Peyer's patch (tissue), 4 donors: ENCODE data around the gene NMS.

DNA sequence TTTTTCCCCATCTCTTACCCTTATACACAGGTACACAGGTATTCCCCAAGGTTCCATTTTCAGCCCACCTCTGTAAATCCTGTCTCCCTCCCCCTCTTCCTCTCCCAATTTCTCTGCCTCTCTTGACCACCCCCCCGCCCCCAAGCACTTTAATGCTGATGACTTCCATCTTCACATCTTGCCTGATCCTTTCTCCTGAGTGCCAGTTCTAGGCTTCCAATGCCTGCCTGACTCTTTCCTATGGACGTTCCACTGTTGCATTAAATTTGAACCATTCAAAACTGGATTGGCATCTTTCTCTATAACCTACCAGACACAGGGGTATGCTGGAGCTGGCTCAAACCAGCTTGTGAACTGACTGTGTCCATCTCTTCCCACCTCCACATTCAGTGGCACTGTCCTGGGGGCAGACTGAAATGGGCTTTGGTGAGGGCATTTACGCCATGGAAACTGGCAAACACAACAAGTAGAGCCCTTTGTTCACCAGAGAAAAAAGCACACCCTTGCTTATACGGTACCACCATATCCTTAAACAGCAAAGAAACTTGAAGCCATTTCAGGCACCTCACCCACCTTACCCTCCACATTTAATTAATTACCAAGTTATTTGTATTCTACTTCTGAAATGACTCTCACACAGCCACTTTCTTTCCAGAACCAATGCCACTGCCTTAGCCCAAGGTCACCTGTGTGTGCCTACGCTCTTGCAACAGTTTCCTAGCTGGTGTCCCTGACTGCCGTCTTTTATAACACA lies 175.1 kb downstream of the AFF3 start:
- PRO-cap = no peak
- RAMPAGE, long total RNA, 4 experiments = start-site peak on the minus strand in 2 of 4 experiments, centred at positions 298 to 332 of the sequence, 7 to 13 reads per replicate

GRCh38 chr2:100141845-100142166 lies 584 bp downstream of the AFF3 start:
- PRO-cap = no peak
- RAMPAGE, long total RNA, 4 experiments = no peak in any of the 4 experiments

DNA sequence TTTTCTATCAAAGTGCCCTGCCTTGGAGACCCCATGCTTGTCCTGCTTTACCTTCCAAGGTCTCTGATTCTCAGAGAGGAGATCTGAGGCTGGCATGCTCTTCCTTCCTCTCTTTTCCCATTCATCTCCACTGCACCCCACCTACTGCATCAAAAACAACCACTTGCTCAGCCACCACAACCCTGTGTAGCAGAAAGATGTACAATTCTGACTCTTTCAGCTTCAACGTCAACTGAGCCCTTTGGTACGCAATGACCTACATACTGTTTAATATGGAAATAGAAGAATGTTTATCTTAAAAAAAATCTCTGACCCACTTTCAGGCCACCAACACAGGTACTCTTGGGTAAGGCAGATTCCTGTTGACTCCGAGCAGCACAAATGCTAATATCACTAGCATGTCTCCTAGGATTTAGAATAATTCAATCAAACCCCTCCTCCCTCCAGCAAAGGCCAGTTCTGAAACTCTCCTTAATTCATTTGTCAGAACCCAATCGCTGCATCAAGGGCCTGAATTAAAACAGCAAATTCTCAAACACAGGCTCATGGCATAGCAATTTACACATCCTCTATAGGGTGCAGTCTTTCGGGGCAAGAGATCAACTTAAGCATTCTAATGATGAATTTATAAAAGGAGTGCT lies 76.2 kb upstream of the AFF3 start:
- PRO-cap = no peak
- RAMPAGE, long total RNA, 4 experiments = no peak in any of the 4 experiments

DNA sequence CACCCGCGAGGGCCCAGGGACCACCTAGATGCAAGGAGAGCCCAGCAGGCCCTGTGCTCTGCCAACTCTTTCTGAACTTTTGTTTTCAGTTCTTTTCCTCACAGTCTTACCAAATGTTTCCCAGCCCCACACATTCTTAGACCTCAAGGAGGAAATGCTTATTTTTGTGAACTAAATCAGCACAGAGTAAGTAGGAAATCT lies 79.1 kb downstream of the LONRF2 start:
- PRO-cap = no peak
- RAMPAGE, long total RNA, 4 experiments = no peak in any of the 4 experiments

- PRO-cap = unidirectional peak, plus-strand start at chr2:100394478
- RAMPAGE, long total RNA, 4 experiments = no peak in any of the 4 experiments
Measured at GRCh38 chr2:100394267-100394614, 23.2 kb downstream of the CHST10 start.

- PRO-cap = no peak
- RAMPAGE, long total RNA, 4 experiments = no peak in any of the 4 experiments
Measured at GRCh38 chr2:100409890-100410383, 7.5 kb downstream of the CHST10 start.

GRCh38 chr2:100470299-100470717 lies at the start of gene NMS:
NMS (plus strand) TSS chr2:100470482.
- PRO-cap = no peak
- RAMPAGE, long total RNA, 4 experiments = no peak in any of the 4 experiments

- PRO-cap = no peak
- RAMPAGE, long total RNA, 4 experiments = no peak in any of the 4 experiments
Measured at GRCh38 chr2:100606254-100606948, 43.6 kb downstream of the PDCL3 start.

DNA sequence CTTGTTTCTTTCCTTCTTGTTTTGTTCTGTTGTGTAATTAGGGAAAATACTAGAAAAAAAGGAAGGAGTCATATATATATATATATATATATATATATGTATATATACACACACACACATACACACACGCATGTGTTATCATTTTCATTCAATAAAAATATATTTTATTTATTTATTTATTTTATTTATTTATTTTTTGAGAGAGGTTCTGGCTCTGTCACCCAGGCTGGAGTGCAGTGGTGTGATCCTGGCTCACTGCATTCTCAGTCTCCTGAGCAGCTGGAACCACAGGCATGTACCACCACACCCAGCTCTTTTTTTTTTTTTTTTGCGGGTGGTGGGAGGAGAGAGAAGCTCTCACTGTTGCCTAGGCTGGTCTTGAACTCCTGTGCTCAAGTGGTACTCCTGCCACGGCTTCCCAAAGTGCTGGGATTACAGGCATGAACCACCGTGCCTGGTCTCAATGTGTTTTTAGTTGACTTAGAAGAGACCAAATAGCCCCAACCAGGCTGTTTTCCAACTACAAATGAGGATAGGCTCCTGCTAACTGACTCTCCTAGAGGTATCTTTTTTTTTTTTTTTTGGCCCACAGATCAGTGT lies 80.6 kb downstream of the PDCL3 start:
- PRO-cap = unidirectional peak, plus-strand start at position 319 of the sequence
- RAMPAGE, long total RNA, 4 experiments = no peak in any of the 4 experiments

DNA sequence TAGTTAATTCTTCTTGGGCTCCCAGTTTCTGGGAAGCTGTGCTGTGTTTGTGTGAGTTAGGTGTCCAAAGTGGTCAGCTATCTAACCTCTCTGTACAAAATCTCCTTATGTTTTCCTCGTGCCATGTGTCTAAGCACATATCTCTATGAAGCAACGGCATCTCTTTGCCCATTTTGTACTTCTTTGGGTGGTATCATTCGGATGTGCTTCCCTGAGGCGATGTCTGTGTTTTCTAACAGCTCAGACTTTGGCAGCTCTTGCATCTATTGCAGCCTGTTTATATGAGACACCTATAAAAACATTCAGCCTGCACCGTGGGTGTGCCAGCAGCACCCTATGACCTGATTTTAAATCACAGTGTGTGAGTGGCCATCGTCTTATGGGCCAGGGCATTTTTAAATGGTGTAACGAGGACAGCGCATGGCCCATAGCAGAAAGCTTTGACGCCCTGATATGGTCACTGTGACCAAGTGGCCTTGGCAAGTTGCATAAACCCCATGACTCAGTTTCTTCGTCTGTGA lies 12.9 kb downstream of the NPAS2 start:
- PRO-cap = no peak
- RAMPAGE, long total RNA, 4 experiments = no peak in any of the 4 experiments

DNA sequence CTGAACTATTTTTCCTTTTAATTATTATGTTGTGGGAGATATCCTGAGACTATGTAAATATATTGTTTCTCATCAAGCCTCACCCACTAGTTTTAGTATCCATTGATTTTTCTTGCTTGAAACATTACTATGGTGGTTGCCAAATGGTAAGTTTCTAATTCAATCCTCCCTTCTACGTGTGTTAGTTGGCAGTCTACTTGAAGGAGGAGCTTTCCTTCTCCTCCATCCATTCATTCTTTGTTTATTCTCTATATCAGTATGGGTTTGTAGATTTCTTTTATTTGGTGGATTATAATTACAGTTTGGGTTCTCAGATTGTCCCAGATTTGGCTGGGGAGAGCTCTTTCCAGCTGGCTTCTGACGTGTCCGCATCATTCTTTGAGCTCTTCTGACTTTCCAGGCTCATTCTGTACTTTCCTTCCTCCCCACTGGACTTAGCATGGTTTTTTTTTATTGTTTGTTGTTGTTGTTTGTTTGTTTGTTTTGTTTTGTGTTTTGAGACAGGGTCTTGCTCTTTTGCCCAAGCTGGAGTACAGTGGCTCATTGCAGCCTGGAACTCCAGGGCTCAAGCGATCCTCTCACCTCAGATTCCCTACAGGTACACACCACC lies 40.6 kb downstream of the NPAS2 start:
- PRO-cap = no peak
- RAMPAGE, long total RNA, 4 experiments = no peak in any of the 4 experiments

DNA sequence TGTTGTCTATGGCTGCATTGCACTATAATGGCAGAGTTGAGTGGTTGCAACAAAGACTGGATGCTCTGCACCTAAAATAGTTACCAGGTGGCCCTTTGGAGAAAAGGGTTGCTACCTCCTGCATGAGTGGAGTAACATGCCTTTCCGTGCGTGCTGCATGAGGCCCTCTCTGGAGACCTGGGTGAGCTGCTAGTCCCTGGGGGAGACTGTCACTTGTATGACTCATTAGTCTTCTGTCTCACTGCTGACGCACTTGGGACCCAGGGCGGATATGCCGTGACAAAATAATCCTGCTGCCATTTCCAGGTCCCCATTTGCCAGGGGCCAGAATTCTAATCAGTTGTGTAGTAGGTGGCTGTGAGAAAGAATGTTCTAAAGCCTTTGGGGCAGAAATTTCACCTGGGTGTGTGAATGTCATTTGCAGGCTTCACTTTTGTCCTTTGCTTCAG lies 73.9 kb downstream of the NPAS2 start:
- PRO-cap = no peak
- RAMPAGE, long total RNA, 4 experiments = no peak in any of the 4 experiments

- PRO-cap = no peak
- RAMPAGE, long total RNA, 4 experiments = no peak in any of the 4 experiments
Measured at GRCh38 chr2:100957939-100958520, 44.1 kb upstream of the RPL31 start.

DNA sequence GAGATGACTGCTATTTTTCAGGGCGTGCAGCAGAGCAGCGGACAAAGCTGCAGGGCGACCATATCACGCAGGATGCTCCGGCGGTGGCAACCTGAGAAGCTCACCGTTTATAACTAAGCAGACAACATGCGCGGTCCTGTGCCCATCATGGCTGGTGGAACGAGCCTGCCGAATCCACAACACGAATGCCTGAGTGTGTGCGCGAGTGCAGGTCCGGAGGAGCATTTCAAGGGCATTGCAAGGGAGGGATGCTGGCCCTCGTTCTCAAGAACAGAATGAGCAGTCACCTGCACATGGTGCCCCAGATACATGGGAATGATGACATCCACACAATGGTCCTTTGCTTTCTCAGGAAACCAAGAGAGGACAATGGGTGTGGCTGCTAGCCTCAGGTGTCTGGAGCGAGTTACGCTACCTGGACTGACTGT lies 39.9 kb downstream of the TBC1D8 start:
- PRO-cap = no peak
- RAMPAGE, long total RNA, 4 experiments = no peak in any of the 4 experiments

DNA sequence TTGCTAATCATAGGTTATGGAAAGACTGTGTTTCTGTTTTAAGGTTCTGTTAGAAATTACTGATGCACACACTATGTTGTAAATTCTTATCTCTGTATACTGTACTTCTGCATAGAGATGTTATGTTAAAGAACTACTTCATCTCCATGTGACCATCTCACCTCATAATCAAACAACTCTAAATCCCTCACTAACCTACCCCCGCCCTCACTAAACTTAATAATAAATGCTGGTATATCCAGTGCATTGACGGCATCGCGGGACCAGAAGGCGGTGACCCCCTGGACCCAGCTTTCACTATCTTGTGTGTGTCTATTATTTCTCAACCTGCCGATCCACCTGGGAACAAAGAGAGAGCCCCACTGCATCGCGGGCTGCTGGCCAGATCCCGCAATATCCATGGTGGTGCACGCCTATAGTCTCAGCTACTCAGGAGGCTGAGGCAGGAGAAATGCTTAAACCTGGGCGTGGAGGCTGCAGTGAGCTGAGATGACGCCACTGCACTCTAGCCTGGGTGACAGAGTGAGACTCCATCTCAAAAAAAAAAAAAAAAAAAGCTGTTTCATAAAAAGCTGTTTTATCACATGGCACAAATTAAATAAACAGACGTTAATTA lies 7.9 kb upstream of the CNOT11 start:
- PRO-cap = no peak
- RAMPAGE, long total RNA, 4 experiments = no peak in any of the 4 experiments

DNA sequence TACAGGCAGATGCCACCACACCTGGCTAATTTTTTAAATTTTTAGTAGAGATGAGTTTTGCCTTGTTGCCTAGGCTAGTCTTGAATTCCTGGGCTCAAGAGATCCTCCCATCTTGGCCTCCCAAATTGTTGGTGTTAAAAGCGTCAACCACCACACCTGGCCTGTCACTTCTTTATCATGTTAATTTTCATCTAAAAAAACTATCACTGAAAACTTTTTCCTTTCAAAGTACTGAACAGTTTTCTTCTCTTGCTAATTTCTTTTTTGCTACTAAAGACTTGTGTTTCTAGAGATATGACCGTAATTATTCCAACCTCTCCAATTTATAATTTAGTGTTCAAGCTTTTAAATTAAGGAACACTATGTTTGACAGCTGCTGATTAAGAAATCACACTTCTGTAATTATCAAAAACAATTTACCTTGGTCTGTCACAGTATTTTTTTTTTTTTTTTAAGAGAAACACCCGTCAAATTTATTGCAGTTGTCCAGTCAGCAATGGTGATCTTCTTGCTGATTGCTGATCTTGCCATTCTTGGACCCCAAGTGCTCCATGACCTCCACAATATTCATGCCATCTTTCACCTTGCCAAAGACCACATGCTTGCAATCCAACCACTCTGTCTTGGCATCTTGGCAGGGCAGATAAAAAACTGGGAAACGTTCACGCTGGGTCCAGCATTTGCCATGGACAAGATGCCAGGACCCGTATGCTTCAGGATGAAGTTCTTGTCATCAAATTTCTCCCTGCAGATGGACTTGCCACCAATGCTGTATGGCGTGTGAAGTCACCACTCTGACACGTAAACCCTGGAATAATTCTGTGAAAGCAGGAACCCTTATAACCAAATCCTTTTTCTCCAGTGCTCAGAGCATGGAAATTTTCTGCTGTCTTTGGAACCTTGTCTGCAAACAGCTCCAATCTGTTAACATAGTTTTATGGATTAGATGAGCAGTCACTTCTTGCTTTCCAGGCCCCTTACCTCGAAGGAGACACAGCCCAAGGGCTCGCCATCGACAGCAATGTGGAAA lies 21.2 kb downstream of the CNOT11 start:
- PRO-cap = no peak
- RAMPAGE, long total RNA, 4 experiments = no peak in any of the 4 experiments

GRCh38 chr2:101311380-101311801 lies 2.9 kb upstream of the RNF149 start:
- PRO-cap = no peak
- RAMPAGE, long total RNA, 4 experiments = no peak in any of the 4 experiments

- PRO-cap = no peak
- RAMPAGE, long total RNA, 4 experiments = no peak in any of the 4 experiments
Measured at GRCh38 chr2:101464158-101464713, 10.7 kb downstream of the RFX8 start.

DNA sequence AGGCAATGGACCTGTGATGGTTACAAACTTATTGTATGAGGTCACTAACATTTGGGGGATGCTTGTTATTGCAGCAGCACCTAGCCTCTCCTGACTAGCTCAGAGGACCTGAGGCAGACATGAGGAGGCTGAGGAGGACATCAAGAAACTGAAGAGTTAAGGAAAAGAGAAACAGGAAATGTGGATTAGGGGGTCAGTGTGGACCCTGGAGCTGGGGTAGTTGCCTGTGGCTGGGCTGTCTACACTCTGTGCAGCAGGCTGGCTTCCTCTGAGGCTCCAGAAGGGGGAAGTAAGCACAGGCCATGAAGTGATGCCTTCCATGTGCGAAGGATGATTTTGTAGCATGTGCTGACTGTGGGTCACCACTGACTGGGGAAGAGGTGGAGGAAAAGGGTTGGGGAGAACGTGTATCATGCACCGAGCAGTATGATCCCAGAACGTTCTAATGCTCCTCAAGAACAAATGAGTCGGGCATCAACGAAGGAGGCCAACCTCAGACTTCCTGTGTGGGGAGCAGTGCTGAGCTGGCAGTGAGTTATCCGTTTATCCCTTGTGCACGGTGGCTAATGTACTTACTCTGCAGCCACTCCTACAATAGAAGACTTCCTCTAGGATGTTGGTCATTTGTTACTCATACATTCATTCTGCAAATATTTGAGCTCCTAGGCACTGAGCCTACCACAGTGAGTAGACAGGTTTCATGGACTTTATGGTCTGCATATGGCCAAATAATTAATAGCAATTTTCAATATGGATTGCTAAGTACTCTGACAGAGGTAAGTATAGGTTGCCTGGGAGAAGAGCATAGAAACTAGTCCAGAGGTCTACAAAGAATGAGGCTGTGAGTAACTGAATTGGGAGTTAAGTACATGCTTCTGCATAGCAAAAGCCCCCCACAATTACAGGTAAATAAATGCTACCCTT lies 42.3 kb upstream of the RFX8 start:
- PRO-cap = no peak
- RAMPAGE, long total RNA, 4 experiments = no peak in any of the 4 experiments

GRCh38 chr2:101790676-101791371 lies 93.3 kb downstream of the MAP4K4 start:
- PRO-cap = no peak
- RAMPAGE, long total RNA, 4 experiments = no peak in any of the 4 experiments